Skeletal muscle satellite cell (primary cell): ENCODE measurements around a stretch of chr5.

DNA sequence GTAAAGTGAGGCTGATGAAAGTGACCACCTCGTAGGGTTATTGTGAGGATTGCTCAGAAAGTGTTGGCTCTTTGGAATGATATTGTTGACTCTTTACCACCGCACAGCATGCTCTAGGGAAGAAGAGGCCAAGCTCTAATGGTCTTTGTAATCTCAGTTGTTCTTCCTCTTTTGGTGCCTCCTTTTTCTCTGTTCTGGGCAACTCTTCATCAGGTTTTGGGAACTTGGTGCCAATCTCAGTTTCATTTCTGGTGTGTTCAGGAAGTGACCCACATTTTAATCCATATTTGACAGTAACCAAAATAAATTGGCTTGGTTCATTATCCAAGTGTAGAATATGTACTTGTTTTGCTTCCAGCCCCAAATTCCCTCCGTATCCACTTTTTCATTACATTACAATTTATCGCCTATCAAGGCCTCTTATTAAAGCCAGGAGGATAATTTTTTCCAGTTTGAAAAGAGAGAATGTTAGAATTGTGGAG is 25.1 kb downstream of the ARHGAP26 start:
- CAGE, long polyA plus RNA: no peak

DNA sequence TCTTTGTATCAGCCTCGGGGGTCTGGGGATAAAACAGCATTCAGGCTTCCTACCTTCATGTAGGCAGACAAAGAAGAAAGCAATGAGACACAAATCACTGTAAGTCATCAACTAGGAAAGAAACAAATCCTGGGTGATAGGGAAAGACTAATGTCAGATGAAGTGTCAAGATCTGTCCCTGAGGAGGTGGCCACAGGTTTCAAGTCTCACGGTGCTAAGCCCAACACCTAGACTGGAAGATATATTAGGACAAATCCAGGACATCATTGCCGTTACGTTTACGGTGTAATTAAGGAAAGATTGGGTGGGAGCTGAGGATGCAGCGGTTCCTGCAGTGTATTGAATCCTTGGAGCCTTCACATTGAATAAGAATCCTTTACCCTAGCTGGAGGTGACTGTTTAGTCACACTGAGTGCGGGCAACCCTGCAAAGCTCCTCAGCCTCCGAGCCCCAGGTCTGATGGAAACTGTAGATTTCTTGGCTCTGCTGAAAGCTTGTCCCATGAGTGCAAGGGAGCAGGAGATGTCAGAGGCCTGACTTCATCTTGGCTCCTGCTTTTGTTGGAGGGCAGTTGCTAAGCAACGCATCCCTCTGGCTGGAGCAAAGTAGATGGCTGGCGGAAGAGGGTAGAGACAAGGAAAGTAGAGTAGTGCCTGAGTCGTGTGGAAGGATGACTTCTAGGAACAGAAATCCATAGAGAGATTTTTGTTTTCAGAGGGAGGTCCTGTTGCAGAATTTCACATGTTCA is 71.1 kb downstream of the ARHGAP26 start:
- CAGE, long polyA plus RNA: no peak

GRCh38 chr5:142857263-142857772 is 87.1 kb downstream of the ARHGAP26 start:
- CAGE, long polyA plus RNA: no peak

DNA sequence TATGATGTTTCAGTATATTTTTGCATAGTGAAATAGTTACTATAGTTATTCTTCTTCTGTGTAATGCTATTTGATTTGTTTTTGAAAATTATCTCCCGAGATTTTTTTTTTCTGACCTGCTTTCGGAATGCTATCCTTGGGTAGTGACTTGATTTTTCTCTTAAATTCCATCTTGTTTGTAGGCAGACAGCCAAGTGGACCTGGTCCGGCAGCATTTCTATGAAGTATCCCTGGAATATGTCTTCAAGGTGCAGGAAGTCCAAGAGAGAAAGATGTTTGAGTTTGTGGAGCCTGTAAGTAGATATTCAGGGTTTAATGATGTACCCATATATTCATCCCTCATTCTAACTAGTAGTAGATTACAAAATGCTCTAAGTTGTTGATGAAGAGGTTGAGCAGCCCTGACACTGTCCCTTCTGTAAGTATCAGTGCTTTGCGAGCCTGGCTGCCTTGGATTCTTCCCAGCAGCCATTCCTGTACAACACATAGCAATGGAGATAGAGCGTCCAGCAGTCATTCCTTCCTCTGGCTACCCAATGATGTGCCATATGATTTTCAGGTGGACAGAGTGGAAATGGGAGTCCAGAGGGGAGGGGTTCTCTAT is 124.0 kb downstream of the ARHGAP26 start:
- CAGE, long polyA plus RNA: no peak

DNA sequence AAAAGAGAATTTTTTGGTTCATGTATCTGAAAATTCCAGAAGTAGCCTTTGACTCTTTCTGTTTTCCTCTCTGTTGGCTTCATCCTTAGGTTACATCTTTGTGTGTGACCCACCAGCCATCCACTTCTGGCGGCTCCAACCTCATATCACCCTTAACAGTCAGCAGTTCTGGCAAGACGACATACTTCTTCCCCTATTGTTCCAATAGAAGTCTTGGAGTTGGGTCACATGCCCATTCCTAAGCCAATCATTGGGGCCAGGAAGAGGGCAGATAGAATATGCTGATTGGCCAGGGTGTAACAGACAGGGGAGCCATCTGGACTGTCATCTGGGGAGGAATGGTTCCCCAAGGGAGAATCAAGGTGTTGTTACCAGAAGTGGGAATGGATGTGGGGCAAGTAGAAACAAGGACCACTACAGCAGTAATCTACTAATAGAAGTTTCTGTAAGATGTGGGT is 200.2 kb downstream of the ARHGAP26 start:
- CAGE, long polyA plus RNA: no peak

DNA sequence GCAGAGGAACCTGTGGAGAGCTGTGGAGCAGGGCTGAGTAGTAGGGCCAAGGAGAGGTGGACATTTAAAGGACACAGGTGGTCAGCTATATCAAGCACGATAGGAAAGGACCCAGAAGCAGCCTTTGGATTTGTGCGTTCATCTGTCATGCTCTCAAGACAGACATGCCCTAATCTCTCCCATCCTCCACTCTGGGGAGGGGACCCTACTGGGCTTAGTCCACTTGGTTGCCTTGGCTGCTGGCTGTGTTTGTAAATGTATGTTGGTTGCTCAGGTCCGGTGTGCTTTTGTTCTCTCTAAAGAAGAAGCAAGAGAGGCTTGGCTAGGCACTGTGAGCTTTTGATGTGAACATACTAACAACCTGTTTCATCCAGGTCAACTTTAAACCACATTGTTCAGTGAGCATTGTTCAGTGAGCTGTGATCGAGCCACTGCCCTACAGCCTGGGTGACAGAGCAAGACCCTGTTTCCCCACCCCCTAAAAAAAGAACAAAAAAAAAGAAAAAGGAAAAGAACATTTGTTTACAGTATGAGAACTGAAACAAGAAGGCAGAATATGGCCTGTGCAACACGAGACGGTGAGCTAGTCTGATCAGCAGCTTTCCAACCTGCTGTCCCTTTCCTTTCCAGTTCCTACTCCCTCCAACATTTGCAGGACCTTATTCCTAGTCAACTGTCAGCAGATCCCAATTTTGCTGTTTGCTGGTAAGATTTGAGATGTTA is 228.2 kb downstream of the ARHGAP26 start:
- CAGE, long polyA plus RNA: no peak

- CAGE, long polyA plus RNA: no peak
Observed at GRCh38 chr5:143234215-143234810, 169.2 kb downstream of the NR3C1 start.

GRCh38 chr5:143261670-143262191 is 141.8 kb downstream of the NR3C1 start:
- CAGE, long polyA plus RNA: no peak

- CAGE, long polyA plus RNA: no peak
Observed at GRCh38 chr5:143280972-143282297, 122.1 kb downstream of the NR3C1 start.

- CAGE, long polyA plus RNA: no peak
Observed at GRCh38 chr5:143392600-143393501, 10.6 kb downstream of the NR3C1 start.

GRCh38 chr5:143435114-143435655 is 31.7 kb upstream of the NR3C1 start:
- CAGE, long polyA plus RNA: no peak

DNA sequence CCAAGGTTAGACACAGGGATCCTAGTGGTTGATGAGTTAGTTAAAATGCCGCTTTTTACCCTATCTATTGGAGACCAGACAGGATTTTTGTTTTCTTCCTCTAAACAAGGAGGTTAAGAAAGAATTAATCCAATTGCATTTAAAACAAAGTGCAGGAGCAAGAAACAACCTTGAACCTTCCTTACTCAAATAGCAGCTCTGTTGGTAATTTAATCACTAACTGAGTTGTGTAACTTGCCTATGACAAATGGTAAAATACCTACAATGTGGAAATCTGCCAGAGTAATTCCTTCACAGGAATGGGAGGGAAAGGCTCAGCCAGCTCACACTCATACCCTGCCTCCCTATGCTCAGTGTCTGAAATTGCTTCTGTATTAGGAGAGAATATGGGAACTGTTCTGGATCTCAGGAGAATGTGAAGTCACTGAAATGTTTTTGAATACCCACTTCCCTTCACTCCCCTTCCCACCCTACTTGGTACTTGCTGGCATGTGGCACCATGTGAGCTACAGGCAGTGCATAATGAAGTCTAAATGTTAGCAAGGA is 103.7 kb upstream of the NR3C1 start:
- CAGE, long polyA plus RNA: no peak

DNA sequence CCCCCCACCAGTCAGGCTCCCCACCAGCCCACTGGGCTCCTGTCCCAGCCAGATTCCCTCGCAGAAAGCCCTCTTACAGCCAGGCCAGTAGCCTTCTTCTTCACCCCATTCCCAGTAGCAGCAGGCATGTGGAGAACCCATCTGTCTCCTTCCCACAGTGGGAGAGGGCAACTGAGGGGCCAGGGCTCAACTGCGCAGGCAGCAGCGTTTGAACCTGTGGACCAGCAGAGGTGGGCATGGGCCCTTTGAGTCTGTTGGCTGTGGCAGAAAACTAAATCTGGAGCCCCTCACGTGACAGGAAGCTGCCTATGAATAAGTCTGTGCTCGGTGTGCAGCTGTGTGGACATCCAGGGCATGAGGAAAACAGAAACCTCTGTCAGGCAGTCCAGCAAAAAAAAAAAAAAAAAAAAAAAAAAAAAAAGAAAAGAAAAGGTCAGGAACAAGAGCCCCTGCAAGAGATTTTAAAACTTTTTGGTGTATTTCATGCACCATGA is 189.1 kb upstream of the NR3C1 start:
- CAGE, long polyA plus RNA: no peak

DNA sequence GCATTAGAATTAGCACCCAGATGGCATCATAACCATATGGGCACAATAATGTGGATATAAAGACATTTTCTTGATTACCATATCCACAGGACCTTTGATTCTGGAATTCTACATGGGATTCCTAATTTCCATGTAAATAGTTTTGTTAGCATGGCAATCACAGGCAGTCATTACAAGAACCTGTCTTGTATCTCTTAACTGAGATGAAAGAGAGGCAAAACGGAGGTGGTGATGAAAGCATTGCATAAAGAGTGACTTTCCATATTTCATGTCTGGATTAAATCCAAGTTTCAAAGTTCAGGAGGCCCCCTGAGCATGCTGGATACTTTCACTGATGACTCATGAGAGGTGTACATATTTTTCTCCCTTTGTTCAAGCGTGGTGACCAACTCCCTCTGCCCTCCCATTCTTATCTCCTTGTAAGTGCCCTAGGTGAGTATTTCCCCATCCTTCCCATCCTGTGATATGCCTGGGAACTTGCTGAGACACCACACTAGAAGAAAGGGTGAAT is 192.7 kb upstream of the NR3C1 start:
- CAGE, long polyA plus RNA: no peak

GRCh38 chr5:143791941-143792831 is 19.8 kb upstream of the HMHB1 start:
- CAGE, long polyA plus RNA: no peak

- CAGE, long polyA plus RNA: no peak
Observed at GRCh38 chr5:144187571-144188323, 17.1 kb downstream of the KCTD16 start.

- CAGE, long polyA plus RNA: no peak
Observed at GRCh38 chr5:146007949-146008468, 71.6 kb downstream of the SH3RF2 start.

DNA sequence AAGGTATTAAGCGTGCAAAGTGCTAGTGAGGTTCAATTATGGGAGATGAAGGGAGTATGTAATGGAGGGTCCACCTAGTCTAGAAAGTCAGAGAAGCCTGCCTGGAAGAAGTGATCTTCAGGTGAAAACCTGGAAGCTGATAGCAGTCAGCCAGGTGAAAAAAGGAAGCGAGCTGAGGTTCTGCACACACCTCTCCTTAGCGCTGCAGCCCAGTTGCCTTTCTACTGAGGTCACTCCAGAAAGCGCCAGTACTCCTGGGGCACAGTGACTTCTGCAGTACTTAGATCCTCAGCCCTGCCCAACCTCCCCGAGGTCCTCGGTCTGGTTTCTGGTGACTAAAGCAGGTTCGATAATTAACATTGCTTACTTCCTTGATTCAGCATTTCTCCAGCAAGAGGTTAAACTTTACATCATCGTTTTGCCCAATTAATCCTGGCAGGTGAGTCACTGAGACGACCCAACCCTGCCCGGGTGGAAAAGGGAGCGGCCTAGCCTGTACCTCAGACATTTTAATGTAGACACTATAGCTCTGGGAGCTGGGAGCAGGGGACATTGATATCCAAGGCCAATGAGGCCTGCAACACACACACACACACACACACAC is 77.7 kb downstream of the PLAC8L1 start:
- CAGE, long polyA plus RNA: no peak

- CAGE, long polyA plus RNA: no peak
Observed at GRCh38 chr5:146040607-146041084, 64.7 kb downstream of the PLAC8L1 start.

DNA sequence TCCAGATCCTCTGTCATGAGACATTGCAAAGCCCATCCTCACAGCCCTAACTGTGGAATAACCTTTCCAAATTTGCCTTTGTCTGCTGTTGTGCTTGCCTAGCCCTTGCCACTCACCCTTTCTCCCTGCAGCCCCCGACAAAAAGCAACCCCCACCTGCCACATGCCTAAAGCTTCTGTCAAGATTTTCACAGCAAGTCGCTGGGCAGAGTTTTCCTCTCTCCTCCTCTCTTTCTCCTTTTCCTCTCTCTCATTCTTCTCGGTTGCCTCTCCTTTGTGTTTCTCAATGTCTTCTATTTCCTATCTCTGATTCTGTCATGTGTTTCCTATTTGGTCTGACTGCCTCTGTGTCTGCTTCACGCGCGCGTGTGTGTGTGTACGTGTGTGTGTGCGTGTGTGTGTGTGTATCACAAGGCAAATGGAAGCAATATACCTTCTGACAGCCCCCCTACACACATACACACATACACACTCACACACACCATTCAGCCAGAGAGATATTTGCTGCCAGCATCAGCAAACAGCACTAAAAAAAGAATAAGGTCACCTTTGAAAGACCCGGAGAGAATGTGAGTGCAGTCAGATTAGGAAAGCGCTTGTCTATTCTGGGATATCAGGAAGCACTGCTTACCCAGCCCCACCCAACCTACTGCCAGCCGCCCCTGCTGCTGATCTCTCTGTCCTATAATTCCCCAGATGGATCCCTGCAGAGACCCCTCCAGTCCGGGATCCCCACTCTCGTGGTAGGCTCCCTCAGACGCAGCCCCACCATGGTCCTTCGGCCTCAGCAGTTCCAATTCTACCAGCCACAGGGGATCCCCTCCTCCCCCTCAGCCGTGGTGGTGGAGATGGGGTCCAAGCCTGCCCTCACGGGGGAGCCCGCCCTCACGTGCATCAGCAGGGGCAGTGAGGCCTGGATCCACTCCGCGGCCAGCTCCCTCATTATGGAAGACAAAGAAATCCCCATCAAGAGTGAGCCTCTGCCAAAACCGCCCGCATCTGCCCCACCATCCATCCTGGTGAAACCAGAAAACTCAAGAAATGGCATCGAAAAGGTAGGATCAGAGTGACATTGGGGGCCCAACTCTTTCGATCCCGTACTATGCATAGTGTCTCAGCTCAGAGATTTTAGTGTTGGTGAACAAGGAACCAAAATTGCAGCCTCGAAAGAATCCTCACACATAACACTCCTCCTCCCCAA is 45.8 kb downstream of the PLAC8L1 start:
- CAGE, long polyA plus RNA: no peak